ENCODE measurements around the gene SLC2A2.

GRCh38 chr3:171026381-171027294 is at the start of gene SLC2A2:
SLC2A2 (minus strand) TSS chr3:171026720.
- PRO-cap, 2 experiments: no peak in any of the 2 experiments
- RAMPAGE, long total RNA, 4 experiments: no peak in any of the 4 experiments

- PRO-cap, 2 experiments: no peak in any of the 2 experiments
- RAMPAGE, long total RNA, 4 experiments: no peak in any of the 4 experiments
These were observed 147.2 kb upstream of the SLC2A2 start for GRCh38 chr3:171173616-171174158.

- PRO-cap, 2 experiments: no peak in any of the 2 experiments
- RAMPAGE, long total RNA, 4 experiments: no peak in any of the 4 experiments
These were observed 120.6 kb downstream of the TNIK start for GRCh38 chr3:171339490-171340107.

GRCh38 chr3:171678918-171679334 is 131.4 kb downstream of the PLD1 start:
- PRO-cap, 2 experiments: no peak in any of the 2 experiments
- RAMPAGE, long total RNA, 4 experiments: no peak in any of the 4 experiments

DNA sequence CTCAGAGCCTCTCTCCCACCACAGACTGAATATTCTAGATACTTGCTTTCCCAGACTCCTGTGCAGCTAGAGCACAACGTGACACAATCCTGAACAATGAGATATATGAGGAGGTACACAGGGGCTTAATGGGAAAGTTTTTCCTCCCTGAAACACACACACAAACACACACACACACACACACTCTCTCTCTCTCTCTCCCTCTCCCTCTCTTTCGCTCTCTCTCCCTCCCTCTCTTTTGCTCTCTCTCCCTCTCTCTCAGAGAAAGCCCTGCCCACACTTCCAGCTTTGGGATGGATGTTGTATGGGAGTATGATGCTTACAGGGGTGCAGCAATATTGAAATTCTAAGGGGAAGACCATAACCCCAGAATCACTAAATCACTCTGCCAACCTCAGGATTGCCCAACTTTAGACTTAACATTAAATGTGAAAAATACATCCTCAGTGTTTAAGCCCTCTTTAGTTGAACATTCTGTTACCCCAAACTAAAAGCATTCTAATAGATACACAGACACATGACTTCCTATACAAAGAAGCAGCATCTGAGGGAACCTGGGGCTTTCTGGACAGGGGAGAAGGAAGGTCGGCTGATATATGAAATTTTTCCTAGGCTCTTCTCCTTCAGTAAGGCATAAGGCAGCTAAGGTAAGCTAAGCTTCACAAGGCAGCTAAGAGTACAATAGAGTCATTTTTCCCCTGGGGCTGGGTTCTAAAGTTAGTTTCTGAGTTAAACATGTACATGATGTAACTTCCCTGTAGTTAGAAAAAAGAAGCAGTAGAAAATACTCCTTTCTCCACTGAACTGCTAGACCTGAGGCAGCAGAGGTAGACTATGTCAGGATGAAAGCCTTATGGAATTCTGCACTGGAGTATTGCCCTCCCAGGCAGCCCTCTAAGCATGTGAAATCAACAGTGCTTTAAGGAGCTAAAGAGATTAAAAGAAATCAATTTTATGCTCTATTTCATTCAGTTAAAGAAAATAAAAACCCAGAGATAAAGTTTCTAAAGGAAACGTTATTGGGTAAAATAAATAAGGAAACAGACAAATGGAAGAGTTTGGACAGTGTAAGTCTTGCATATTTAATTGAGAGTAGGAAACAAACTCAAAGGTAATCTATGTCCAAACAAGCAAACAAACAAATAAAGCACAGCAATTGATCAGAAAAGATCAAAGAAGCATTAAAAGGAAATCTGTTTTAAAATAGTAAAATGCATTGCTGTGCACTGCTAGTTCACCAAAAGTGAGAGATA is 109.7 kb downstream of the PLD1 start:
- PRO-cap, 2 experiments: no peak in any of the 2 experiments
- RAMPAGE, long total RNA, 4 experiments: start-site peak on the minus strand in 2 of 4 experiments, centred at positions 279 to 412 of the sequence, 7 to 8 reads per replicate

DNA sequence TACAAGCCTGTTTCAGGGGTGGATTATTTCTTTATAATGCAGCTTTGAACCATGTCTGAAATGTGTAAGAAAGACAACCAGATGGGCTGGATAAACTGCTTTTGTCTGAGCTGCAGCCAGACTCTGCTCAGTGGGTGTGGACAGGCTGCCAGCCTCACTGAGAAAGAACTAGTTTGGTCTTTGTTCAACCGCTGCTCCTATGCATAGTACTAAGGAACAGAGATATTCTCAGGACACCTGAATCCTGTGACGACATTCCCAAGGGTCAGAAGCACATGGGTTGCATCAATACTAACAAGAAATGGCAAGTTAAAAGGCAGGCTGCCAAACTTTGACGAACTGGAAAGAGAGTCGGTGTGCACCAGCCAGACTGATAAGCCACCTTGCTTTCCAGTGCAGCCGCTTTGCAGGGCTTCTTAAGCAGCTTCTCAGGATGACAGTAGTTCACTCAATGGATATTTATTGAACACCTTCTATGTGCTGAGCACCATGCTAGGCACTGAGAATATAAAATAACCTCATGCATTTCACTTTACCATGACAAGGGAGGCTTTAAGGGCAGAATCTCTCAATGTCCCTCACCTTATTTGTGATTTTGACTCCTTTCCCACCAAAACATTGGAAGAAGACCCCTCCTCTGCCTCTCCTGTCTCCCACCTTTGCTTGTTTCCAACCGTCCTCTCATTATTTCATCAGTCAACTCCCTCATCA is 57.1 kb downstream of the PLD1 start:
- PRO-cap, 2 experiments: no peak in any of the 2 experiments
- RAMPAGE, long total RNA, 4 experiments: no peak in any of the 4 experiments

GRCh38 chr3:171805993-171806981 is 4.0 kb downstream of the PLD1 start:
- PRO-cap, 2 experiments: no peak in any of the 2 experiments
- RAMPAGE, long total RNA, 4 experiments: no peak in any of the 4 experiments

DNA sequence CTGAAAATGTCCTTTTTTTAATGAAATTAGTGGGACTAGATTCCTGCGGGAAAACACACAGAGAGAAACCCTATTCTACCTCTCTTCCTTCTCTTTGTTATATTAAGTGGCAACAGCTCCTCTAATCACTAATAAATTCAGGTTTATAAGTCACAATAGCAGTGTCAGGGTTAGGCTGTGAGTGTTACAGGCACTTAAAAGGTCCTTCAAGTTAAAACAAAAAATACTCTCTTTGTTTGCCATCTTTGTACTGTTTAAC is 2.2 kb upstream of the TMEM212 start:
- PRO-cap, 2 experiments: no peak in any of the 2 experiments
- RAMPAGE, long total RNA, 4 experiments: no peak in any of the 4 experiments

DNA sequence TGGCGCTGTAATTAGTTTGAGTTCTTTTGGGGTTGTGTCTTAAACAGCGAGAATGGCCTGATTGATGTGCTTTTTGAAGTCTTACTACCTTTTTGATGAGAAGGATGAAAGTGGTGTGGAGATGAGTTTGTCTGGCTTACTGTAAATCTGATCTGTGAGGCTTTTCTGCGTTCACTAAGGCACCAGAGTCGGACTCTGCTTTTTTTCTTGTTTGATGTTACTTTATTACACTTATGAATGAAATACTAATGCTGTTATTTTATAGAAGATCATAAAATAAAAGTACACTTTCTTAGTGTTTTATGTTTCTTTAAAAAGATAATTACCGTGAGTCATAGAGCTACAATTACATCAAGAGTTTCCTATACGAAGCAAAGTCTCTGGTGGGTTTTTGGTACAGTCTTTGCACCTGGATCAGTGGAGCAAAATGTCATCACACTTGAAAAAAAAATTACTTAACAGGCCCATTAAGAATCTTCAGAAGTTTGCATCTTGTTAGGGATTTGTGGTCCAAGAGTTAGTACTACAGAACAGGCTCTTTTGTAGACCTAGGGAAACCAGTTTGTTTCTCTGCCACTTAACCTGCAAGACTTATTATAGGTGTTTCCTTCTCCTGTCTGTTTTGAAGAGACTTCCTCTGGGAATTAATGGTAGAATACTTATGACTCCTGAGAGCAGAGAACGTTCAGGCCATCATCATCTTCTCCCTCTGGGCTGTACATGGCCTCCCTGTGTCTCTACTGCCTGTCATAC is 28.0 kb downstream of the FNDC3B start:
- PRO-cap, 2 experiments: no peak in any of the 2 experiments
- RAMPAGE, long total RNA, 4 experiments: no peak in any of the 4 experiments

GRCh38 chr3:172078488-172079181 is 39.3 kb downstream of the FNDC3B start:
- PRO-cap, 2 experiments: no peak in any of the 2 experiments
- RAMPAGE, long total RNA, 4 experiments: no peak in any of the 4 experiments

DNA sequence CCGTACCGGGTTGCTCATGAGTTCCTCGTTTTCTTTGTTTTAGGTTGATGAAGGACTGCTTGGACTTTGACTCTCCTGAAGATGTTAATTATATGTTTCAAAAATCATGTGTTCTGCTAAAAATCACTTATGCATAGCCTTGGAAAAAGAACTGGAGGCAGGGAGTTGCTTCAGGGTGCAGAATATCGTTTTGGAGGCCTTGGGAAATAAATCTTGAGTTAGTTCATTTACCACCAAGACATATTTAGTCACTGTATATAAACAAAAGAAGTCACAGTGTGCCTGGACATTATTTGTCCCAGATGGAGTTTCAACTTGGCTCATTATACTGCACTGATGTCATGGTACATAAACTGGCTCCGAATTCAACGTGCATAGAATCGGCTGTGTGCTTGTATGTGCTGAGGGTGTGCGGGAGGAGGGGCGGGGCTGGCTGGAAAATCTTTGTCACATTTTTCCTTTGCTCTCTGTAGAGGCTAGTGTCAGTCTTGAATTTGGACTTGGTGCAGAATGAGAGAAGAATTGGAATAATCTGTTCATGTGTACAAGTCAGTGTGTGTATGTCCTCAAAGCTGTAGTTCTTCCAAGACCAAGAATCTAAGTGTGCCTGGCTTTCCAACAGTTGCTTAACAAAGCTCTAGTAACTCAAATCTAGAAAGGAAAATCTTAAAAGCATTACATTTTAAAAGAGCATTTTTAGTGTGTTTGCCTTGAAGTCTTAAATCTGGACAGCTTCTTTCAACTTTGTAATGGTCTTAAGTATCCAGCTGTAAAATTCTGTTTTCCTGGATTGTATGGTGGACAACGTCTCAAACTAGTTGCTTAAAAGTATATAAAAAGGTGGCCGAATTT is 86.7 kb downstream of the FNDC3B start:
- PRO-cap, 2 experiments: peak in 1 of 2 experiments; most common plus-strand start position 404 of the sequence (in 1)
- RAMPAGE, long total RNA, 4 experiments: no peak in any of the 4 experiments

- PRO-cap, 2 experiments: no peak in any of the 2 experiments
- RAMPAGE, long total RNA, 4 experiments: start-site peak on the plus strand in 1 of 4 experiments, at chr3:172209404-172209785 at its widest, 5 reads per replicate
These were observed 170.2 kb downstream of the FNDC3B start for GRCh38 chr3:172209496-172210146.

DNA sequence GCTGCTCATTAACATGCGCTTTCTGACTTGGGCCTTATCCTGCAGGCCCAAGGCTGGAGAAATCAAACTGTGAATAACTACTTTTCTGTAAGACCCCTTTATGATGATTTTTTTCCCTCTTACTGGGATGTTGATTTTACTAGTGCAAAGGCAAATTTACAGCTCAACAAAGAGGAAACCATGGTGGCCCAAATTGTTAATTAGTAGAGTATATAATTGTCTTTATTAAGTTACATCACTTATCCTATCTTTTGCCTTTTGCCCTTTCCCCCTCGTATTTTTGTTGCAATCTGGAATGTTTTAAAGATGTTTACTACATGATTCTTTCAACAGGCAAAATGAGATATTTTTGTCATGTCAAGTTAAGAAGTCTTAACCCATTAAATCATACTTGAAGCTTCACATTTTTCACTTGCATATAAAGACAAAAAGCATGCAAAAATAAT is 188.7 kb downstream of the GHSR start:
- PRO-cap, 2 experiments: no peak in any of the 2 experiments
- RAMPAGE, long total RNA, 4 experiments: no peak in any of the 4 experiments

DNA sequence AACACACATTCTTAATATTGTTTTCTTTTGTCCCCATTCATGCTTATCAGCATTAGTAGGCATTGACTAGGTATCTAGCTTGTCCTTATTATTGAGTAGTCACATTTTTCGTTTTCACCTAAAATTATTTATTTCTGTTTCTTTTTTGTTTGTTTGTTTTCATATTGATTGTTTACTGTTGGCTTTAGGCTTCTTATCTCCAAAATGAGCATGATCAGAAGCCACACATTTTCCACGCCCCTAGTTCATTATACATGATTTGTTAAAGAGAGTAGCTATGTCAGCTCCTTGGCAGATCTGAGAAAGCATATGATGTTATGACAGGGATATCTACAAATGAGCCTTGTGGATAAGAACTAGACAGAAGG is 168.1 kb downstream of the GHSR start:
- PRO-cap, 2 experiments: no peak in any of the 2 experiments
- RAMPAGE, long total RNA, 4 experiments: no peak in any of the 4 experiments

GRCh38 chr3:172322628-172323074 is 125.6 kb downstream of the GHSR start:
- PRO-cap, 2 experiments: no peak in any of the 2 experiments
- RAMPAGE, long total RNA, 4 experiments: no peak in any of the 4 experiments

DNA sequence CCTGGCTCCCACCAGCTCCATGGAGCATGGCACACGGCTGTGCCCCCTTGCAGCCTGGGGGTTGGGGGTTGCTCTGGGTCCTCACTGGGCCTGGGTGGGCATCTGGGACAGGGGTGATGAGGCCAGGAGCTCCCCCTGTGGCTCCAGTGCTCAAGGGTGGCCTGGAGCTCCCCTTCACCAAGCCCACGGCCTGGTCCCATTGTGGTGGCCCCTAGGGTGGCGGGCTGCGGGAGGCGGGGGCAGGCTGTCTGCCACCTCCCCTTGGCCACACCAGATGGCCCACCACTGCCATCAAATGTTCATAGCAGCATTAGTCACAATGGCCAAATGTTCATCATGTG is 36.7 kb downstream of the GHSR start:
- PRO-cap, 2 experiments: no peak in any of the 2 experiments
- RAMPAGE, long total RNA, 4 experiments: no peak in any of the 4 experiments

DNA sequence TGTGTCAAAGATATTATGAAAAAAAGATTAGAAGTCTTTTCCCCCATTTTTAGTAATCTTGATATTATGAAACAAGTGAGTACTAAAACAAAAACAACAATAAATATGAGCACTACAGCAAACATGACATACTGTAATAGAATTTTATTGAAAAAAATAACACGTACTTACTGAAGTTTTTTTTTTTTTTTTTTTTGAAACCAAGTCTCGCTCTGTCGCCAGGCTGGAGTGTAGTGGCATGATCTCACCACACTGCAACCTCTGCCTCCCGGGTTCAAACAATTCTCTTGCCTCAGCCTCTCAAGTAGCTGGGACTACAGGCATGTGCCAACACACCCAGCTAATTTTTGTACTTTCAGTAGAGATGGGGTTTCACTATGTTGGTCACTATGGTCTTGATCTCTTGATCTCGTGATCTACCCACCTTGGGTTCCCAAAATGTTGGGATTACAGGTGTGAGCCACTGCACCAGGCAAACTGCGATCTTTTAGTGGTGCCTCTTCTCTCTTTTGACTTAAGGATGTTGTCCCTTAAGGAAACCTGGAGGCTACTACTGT is 17.6 kb downstream of the TNFSF10 start:
- PRO-cap, 2 experiments: no peak in any of the 2 experiments
- RAMPAGE, long total RNA, 4 experiments: no peak in any of the 4 experiments

DNA sequence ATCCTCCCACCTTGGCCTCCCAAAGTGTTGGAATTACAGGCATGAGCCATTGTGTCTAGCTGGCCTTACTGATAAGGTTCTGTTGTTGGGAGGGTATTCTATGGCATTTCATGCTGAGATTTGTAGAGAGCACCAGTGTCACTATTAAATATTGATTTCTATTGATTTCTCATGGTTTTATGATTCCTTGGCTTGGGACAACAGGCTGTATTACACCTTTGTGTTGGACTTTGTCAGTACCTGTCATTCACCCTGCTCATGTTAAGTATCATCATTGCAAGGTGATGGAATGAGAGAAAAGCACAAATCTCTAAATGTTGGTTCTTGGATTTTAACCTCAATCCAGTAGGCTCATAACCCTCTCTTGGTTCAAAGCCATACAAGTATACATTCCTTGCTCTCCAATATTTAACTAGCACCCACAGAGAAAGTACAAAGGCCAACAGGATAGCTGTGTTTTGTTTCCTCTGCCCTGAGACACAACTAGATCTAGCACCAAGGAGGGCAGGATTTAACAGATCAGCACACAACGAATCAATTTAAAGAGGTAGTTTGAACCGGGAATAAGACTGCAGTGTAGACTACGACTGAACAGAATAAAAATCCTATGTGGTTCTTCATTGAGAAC is 77.9 kb upstream of the TNFSF10 start:
- PRO-cap, 2 experiments: no peak in any of the 2 experiments
- RAMPAGE, long total RNA, 4 experiments: no peak in any of the 4 experiments

DNA sequence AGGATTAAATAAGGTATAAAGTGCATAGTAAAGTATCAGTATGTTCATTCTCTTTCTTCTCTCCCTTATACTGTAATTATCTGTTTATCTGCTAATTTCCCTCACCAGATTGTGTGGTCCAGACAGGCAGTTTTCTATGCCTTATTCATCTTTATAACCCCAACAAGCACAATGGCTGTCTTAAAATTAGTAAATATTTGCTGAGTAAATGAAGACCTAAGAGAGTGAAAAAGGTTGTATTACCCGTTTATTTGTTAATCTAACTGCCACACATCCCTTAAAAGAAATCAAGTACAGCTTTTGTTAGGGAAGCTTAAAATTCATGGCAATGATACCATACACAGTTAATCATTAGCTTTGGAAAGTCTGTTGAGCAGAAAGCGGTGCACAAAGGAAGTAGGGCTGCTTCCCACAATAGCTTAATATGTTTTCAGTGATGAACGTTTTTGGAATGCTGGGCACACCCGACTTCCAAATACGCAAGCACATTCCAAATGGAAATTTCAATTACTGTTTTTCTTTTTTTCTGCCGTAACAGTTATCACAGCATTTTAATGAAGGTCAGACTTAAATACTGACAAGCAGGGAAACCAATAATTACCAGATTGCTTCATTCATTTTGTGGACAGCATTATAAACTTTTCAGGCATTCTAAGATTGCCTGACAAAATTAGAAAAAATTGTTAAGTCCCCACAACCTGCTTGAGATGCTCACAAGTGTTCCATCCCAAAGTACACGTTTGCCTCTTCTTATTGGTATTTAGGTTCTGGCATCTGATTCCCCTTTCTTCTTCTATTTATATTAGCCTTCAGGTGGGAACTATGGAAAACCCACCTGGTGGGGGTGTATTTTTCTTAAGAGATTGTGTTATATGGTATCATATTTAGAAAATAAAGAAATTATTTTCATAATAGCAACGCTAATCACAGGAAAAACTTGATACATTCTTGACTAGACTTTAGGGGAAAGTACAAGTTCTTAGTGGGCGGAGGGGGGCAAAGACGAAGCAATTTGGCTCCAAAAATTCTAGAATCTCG is 1.2 kb upstream of the ECT2 start:
- PRO-cap, 2 experiments: no peak in any of the 2 experiments
- RAMPAGE, long total RNA, 4 experiments: no peak in any of the 4 experiments

GRCh38 chr3:172760072-172760363 is 9.5 kb downstream of the ECT2 start:
- PRO-cap, 2 experiments: no peak in any of the 2 experiments
- RAMPAGE, long total RNA, 4 experiments: no peak in any of the 4 experiments